Placental pericyte (primary cell): Measurements from ENCODE around the genes BMP8B and RLF.

GRCh38 chr1:39333473-39334223 is 129.2 kb downstream of the MACF1 start:
- CAGE, long polyA plus RNA: no peak

- CAGE, long polyA plus RNA: no peak
Measured at GRCh38 chr1:39378982-39379599, 112.3 kb upstream of the BMP8A start.

- CAGE, long polyA plus RNA: no peak
Measured at GRCh38 chr1:39408244-39409419, 82.8 kb upstream of the BMP8A start.

GRCh38 chr1:39409420-39410557 is 81.6 kb upstream of the BMP8A start:
- CAGE, long polyA plus RNA: no peak

GRCh38 chr1:39427761-39428261 is 63.6 kb upstream of the BMP8A start:
- CAGE, long polyA plus RNA: no peak

DNA sequence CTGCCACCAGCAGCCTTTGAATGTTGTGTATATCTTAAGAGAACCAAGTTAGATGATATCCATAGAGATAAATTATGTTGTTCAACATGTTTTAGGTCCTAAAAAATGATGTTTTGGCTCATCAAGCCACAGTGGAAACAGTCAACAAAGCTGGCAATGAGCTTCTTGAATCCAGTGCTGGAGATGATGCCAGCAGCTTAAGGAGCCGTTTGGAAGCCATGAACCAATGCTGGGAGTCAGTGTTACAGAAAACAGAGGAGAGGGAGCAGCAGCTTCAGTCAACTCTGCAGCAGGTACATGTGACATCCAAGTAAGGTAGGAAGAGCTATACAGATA is 48.8 kb upstream of the BMP8A start:
- CAGE, long polyA plus RNA: no peak

GRCh38 chr1:39485340-39486082 is 5.9 kb upstream of the BMP8A start:
- CAGE, long polyA plus RNA: no peak

GRCh38 chr1:39525640-39526219 is 34.3 kb downstream of the BMP8A start:
- CAGE, long polyA plus RNA: no peak

DNA sequence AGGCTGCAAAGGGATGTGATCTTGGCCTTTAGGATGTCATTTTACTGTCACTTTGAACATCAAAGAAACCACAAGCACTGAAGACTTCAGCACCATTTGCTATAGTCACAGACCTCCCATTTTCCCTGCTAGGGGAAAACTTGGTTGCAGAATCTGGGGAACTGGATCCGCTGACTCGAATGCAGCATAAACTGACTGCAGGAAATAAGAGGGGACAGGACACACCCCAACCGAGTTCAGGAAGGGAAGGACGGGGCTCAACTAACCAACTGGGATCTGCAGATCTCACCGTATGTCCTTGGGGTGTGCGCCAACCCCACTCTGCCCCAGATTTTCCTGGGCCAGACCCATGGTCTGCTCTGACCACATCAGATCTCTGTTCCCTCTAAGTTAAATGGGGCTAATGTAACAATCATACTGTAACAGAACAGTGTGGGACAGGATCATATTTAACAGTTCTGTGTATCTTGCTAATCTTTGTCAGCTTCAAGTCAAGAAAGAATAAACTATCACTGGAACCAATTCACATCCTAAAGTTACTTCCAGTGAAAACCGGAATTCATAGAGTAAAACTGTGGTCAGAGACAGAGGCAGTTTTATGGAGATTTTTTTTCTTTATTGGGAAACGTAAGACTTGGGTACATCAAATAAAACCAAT is 16.2 kb downstream of the PABPC4 start:
- CAGE, long polyA plus RNA: no peak

DNA sequence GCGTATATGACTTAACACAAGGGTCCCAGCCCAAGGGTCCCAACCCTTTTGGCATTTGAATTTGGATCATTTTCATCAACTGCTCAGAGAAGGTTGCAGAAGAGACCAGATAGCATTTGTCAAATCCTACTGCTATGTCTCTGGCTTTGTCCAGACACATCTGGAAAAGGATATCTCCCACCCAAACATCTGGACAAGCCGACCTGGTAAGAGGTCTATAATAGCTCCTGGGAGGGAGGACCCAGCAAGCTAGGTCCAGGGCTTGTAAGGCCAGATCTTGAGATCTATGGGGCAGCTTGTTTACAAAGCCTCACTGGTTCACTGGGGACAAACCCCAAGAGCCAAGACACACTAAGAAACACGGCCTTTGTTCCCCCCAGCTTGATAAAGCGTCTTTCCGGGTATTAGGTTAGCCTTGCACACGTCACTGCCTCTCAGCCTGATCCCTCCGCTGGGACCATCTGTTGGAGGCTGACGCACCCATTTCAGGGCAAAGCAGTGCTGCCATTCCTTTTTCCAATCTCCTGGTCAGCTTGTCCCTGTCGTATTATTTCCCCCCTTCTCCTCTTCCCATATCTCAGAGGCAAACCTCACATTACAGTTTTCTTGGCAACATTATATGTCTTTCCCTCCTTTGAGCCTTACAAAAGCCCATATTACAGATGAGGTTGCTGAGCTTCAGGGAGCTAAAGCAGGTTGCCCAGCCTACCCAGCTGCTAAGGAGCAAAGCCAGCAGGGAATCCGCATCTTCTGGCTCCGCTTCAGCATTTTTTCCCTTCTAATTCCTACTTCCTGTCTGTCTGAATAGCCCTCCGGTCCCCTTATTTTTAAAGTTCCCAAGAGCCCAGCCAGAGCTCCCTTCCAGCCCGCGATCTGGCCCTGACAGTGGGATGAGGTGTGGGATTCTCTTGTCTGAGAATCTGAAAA is 4.2 kb downstream of the HEYL start:
- CAGE, long polyA plus RNA: no peak

DNA sequence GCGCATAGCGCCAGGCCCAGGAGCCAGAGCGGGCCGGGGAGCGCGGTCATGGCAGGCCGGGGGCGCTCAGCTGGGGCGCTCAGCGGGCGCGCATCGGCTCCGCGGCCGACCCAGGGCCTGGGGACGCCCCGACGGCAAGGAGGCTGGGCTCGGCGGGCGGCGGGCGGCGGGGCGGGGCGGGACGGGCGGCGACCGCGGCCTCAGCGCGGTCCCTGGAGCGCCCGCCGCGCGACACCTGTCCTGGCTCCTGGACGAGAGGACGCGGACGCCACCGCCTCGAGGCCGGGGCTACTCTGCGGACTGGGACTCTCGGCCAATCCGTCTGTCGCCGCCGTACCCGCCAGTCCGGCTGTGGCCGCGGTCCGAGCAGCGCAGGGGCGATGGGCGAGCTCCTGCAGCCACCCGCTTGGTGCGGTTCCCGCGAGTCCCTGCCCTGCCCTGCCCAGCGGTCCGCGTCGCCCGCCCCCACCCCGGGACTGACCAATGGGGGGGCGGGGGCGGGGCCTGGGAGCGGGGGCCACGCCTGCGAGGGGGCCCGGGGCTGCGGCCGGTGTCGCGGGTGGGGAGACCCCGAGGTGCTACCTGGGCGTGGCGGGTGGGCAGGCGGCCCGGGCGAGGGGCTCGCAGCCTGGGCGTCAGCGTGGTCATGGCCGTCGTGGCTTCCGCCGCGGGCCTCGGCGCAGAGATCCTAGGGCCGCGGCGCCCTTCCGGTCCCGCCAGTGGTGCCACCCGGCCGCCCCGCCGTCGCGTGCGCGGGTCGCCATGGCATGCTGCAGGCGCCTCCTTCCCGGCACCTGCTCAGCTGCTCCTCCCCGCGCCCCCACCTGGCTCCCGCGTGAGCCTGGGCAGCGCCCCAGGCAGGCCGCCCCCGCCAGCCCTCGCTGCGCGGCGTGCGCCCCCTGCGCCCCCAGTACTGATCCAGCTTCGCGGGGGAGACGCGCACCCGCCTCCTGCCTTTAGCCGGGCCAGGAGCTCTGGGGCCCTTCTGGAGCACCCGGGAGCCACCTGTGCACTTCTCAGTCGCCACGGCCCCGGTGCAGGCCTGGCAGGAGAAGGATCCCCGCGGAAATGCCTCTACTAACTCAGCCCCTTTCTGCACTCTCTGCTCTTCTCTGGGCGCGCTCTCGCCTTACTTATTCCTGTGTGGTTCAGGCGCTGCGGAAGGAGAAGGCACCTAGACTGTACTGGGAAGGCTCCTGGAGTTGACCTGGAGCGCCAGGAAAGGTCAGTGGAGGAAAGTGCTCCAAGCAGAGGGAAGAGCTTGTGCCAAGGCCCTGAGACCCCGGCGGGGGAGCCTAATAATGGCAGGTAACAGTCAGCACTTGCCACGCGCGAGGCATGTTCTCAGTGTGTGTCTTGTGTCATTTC is at the start of gene BMP8B:
Gene BMP8B, minus strand, starts transcription at position 430 of the 1,368 bp plus-strand sequence.
- CAGE, long polyA plus RNA: no peak

GRCh38 chr1:39816740-39817265 is 28.1 kb upstream of the BMP8B start:
- CAGE, long polyA plus RNA: no peak

DNA sequence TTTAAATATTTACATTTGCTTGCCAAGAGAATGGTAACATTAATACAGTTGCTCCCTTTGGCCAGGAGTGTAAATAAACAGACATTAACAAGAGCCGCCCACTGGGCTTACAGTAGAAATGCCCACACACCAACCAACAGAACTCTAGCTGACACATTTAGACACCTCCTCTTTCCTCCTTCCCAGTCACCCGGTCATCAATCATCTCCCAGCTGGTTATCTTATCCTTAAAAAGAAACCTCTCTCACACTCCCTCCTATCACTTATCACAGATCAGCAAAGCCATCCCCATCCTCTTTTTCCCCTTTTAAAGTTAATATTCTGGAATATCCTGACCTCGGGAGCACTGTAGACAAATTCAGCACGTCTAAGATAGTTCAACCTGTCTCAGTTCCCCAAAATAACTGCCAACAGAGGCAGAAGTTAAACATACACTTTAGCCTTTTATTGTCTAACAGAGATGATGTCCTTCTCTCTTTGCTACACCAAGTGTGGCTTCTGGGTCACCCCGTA is 9.0 kb downstream of the MYCL start:
- CAGE, long polyA plus RNA: no peak

GRCh38 chr1:39952318-39953077 is 2.4 kb upstream of the MFSD2A start:
- CAGE, long polyA plus RNA: no peak

GRCh38 chr1:39966158-39966815 is 11.3 kb downstream of the MFSD2A start:
- CAGE, long polyA plus RNA: no peak

- CAGE, long polyA plus RNA: no peak
Measured at GRCh38 chr1:39980587-39981222, 25.8 kb downstream of the MFSD2A start.

GRCh38 chr1:40095786-40096350 is 1.2 kb downstream of the PPT1 start:
- CAGE, long polyA plus RNA: no peak

- CAGE, long polyA plus RNA: no peak
Measured at GRCh38 chr1:40132693-40133379, 28.4 kb upstream of the RLF start.

DNA sequence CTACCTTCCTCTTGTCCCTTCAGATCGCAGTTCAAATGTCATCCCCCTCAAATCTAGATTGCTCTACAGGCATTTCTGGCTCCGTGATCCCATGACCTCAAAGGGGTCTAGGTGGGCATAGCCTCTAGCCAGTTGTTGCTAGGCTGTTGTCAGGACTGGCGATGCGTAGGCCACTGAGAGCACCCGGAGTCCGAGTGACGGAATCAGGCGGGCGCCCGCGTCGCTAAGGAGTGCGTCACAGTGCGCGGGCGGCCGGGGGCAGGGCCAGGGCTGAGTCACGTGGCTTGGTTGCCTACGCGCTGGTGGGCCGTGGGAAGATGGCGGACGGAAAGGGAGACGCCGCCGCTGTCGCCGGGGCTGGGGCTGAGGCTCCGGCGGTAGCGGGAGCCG is at the start of gene RLF:
Gene RLF, plus strand, starts transcription at position 305 of the 390 bp plus-strand sequence.
- CAGE, long polyA plus RNA: no peak

DNA sequence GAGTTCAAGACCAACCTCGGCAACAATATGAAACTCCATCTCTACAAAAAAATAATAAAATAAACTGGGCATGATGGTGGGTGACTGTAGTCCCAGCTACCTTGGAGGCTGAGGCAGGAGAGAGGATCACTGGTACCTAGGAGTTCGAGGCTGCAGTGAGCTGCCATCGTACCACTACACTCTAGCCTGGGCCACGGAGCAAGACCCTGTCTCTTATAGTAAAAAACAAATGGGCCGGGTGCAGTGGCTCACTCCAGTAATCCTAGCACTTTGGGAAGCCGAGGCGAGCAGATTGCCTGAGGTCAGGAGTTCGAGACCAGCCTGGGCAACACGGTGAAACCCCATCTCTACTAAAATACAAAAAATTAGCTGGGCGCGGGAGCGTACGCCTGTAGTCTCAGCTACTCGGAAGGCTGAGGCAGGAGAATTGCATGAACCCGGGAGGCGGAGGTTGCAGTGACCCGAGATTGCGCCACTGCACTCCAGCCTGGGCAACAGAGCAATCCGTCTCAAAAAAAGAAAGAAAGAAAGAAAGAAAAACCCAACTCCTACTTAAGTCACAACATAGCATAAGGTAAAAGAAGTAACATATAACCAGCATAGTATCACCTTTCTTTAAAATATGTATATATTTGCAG is 30.4 kb upstream of the TMCO2 start:
- CAGE, long polyA plus RNA: no peak